SK-MEL-5 (cell line): Measurements from ENCODE around the genes PSMD8 and IFNL2.

RAMPAGE:
- cytosol, long total RNA: start-site peak on the plus strand at chr19:38374744-38374793, 1,351 and 703 reads in 2 replicates
- long total RNA: start-site peak on the plus strand at chr19:38374763-38374790, 549 and 313 reads in 2 replicates
- nucleus, long total RNA: no peak
Measured at GRCh38 chr19:38374540-38375652, at the start of gene PSMD8. Gene PSMD8, plus strand, starts transcription at chr19:38374571.

RAMPAGE:
- cytosol, long total RNA: no peak
- long total RNA: no peak
- nucleus, long total RNA: no peak
Measured at GRCh38 chr19:38394323-38395104, 6.0 kb downstream of the SPRED3 start.

DNA sequence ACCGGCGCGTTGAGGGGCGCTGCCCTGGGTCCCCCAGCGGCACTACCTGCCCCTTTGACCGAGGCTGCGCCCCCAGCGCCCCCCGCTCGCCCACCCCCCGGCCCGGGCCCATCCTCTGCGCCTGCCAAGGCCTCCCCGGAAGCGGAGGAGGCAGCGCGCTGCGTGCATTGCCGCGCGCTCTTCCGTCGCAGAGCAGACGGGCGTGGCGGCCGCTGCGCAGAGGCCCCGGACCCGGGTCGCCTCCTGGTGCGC, 7.1 kb downstream of the SPRED3 start:
RAMPAGE:
- cytosol, long total RNA: no peak
- long total RNA: no peak
- nucleus, long total RNA: no peak

GRCh38 chr19:38395894-38396157, 7.1 kb upstream of the FAM98C start:
RAMPAGE:
- cytosol, long total RNA: no peak
- long total RNA: no peak
- nucleus, long total RNA: no peak

GRCh38 chr19:38417510-38418429, 8.2 kb downstream of the RASGRP4 start:
RAMPAGE:
- cytosol, long total RNA: no peak
- long total RNA: no peak
- nucleus, long total RNA: no peak

DNA sequence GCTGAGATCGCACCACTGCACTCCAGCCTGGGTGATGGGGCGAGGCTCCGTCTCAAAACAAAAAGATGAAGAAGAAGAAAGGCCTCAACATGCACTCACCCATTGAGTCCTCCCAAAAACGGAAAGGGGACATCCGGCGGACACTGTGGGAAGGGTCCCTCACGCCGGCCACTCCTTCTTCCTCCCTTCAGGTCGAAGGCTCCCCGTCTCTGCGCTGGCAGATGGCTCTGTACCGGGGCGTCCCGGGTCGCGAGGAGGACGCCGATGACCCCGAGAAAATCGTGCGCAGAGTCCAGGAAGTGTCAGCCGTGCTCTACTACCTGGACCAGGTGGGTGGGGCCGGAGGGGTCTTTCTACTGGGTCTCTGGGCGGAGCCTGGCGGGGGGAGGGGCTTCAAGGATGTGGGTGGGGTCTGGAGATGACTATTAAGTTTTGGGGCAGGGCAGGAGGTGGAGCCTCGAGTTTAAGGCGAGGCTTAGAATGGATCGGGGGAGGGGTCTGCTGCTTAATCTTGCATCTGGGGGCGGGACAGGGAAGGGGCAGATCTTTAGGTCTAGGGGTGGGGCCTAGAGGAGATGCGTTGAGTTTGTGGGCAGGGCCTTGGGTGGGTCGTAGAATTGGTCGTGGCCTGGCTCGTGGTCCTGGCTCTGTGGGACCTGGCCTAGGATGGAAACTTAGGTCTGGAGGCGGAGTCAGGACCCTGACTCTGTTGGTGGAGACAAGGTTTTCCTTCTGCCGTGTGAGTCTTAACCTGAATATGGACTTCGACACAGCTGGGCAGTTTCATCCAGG, 90.1 kb downstream of the MAP4K1 start:
RAMPAGE:
- cytosol, long total RNA: no peak
- long total RNA: no peak
- nucleus, long total RNA: no peak

DNA sequence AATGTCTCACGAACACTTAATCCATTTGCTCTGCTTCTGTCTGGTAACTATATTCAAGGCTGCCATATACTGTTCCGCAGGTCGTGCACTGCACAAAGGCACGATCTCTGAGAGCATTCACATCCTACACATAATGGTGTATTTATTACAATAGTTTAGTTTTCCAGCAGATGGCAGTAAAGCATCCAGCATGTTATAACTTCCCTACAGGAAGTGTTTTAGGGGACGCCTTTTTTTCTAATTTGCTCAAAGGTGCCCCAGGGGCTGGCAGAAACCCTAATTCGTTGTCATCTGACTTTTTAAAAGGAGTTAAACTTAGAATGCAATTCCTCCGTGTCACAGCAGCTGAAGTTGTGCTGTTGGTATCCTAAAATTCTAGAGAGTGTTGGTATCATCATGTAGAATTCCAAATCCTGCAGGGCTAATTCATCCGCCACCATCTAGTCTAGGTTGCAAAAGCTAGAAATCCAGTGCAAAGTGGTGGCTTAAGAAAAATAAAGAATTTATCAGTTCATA, 73.3 kb downstream of the MAP4K1 start:
RAMPAGE:
- cytosol, long total RNA: no peak
- long total RNA: no peak
- nucleus, long total RNA: no peak

GRCh38 chr19:38584834-38585276, 32.9 kb downstream of the MAP4K1 start:
RAMPAGE:
- cytosol, long total RNA: no peak
- long total RNA: no peak
- nucleus, long total RNA: no peak

RAMPAGE:
- cytosol, long total RNA: no peak
- long total RNA: no peak
- nucleus, long total RNA: no peak
Measured at GRCh38 chr19:38640212-38640985, 7.0 kb upstream of the ACTN4 start.

RAMPAGE:
- cytosol, long total RNA: no peak
- long total RNA: no peak
- nucleus, long total RNA: no peak
Measured at GRCh38 chr19:38651000-38651870, 3.8 kb downstream of the ACTN4 start.

DNA sequence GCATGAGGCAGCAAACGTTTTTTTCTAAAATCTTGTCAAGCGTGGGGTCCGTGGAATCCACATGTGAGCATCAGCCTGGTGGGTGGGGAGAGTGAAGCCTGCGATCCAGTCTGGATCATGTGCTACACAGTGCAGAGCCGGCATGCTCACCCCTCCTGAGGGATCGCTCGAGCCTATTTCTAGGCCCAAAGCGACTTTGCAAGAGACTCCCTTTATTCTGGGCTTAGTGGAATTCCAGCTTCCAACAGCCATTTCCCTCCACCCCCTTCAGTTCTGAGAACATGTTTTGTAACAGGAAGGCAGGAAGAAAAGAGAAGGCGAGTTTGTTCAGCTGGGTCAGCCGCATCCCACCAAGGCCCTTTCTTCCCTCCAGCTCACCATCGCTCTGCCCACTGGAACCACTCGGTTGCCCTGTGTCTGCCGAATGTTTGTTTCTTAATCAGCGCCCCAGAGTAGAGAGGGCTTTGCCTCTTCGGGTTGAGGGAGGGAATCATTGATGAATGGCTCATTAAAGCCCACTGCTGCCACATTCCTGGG, 45.7 kb downstream of the ACTN4 start:
RAMPAGE:
- cytosol, long total RNA: no peak
- long total RNA: no peak
- nucleus, long total RNA: no peak

GRCh38 chr19:38815252-38816117, 2.7 kb upstream of the LGALS4 start:
RAMPAGE:
- cytosol, long total RNA: no peak
- long total RNA: no peak
- nucleus, long total RNA: no peak

GRCh38 chr19:38830838-38831594, 578 bp downstream of the ECH1 start:
RAMPAGE:
- cytosol, long total RNA: no peak
- long total RNA: no peak
- nucleus, long total RNA: no peak

RAMPAGE:
- cytosol, long total RNA: start-site peak on the minus strand at chr19:38869998-38870094, 19 and 10 reads in 2 replicates
- long total RNA: no peak
- nucleus, long total RNA: no peak
Measured at GRCh38 chr19:38869125-38870406, 8.5 kb downstream of the RINL start.

RAMPAGE:
- cytosol, long total RNA: no peak
- long total RNA: no peak
- nucleus, long total RNA: no peak
Measured at GRCh38 chr19:39167080-39167476, 29.7 kb upstream of the NCCRP1 start.

GRCh38 chr19:39246949-39247408, 2.2 kb upstream of the IFNL3 start:
RAMPAGE:
- cytosol, long total RNA: no peak
- long total RNA: no peak
- nucleus, long total RNA: no peak

RAMPAGE:
- cytosol, long total RNA: no peak
- long total RNA: no peak
- nucleus, long total RNA: no peak
Measured at GRCh38 chr19:39268229-39268451, at the start of gene IFNL2. Gene IFNL2, plus strand, starts transcription at chr19:39268396.

GRCh38 chr19:39277573-39278086, 9.4 kb downstream of the IFNL2 start:
RAMPAGE:
- cytosol, long total RNA: no peak
- long total RNA: no peak
- nucleus, long total RNA: no peak

DNA sequence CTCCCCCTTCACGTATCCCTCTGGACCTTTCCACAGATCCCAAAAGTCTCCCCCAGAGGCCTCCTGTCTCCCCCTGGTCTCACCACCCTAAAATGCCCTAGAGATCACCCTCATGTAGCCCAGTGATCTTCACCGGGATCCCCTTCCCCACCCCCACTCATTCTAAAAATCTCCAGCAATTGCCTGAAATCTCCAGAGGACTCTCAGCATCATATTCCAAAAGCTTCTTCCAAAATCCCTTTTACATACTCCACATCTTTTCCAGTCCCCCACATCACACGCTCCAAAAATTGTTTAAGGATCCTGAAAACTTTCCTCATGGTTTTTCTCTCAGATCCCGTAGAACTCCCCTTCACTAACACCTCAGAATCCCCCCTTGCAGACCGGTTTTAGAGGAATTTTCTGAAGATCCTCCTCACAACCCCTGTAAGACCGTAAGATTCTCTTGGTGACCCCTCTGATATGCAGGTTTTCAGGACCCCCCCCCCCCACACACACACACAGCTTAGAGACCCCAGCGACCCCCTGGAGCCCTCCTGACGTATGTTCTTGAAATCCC, 1.4 kb downstream of the SAMD4B start:
RAMPAGE:
- cytosol, long total RNA: no peak
- long total RNA: no peak
- nucleus, long total RNA: no peak

RAMPAGE:
- cytosol, long total RNA: no peak
- long total RNA: no peak
- nucleus, long total RNA: no peak
Measured at GRCh38 chr19:39390053-39390418, 870 bp downstream of the PAF1 start.